B cell (primary cell): ENCODE measurements around a stretch of chr7.

- PRO-cap: no peak
- CAGE, long polyA plus RNA: no peak
These were observed 68.1 kb downstream of the DNAJB6 start for GRCh38 chr7:157404796-157405505.

DNA sequence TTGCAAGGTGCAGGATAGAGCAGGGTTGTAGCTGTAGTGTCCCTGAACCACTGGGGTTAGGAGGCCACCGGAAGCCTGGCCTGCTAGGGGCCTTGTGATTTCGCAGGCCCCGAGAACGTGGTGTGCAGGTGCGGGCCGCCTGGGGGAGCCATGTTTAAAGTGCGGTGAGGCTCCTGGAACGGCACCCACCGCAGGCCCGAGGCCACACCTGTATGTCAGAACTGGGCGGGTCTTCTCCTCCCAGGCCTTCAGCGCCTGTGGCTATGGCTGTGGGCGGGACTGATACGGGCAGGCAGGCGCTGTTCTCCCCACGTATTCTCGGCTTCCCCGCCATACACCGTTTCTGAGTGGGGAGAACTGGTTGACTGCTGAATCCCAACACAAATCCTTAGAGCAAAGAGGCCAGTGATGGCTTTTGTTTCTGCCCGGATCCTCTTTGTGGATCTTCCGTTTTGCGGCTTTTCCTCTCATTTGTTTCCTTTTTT, 74.8 kb downstream of the DNAJB6 start:
- PRO-cap: no peak
- CAGE, long polyA plus RNA: no peak

GRCh38 chr7:157502616-157503370, 166.0 kb downstream of the DNAJB6 start:
- PRO-cap: no peak
- CAGE, long polyA plus RNA: no peak

GRCh38 chr7:157824285-157824646, 487.5 kb downstream of the DNAJB6 start:
- PRO-cap: no peak
- CAGE, long polyA plus RNA: no peak

DNA sequence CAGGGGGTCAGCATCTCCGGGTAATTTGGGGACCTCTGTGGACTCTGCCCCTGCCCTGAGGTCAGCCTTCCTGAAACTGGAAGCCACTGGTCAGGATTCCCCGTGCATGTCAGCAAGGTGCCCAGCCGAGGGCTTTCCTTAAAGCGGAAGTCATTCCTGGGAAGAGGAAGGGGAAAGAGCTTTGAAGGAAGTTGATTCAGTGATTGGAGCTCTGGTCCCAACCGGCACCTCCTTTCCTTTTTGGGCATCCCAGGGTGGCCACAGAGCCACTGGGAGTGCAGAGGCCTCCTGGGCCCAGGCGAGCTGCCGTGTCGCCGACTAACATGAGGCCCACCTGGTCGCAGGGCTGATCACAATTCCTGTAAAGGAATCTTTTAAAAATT, 569.2 kb downstream of the DNAJB6 start:
- PRO-cap: no peak
- CAGE, long polyA plus RNA: no peak

- PRO-cap: no peak
- CAGE, long polyA plus RNA: no peak
These were observed 621.1 kb downstream of the PTPRN2 start for GRCh38 chr7:157966247-157967152.

GRCh38 chr7:158055531-158056526, 531.8 kb downstream of the PTPRN2 start:
- PRO-cap: no peak
- CAGE, long polyA plus RNA: no peak

DNA sequence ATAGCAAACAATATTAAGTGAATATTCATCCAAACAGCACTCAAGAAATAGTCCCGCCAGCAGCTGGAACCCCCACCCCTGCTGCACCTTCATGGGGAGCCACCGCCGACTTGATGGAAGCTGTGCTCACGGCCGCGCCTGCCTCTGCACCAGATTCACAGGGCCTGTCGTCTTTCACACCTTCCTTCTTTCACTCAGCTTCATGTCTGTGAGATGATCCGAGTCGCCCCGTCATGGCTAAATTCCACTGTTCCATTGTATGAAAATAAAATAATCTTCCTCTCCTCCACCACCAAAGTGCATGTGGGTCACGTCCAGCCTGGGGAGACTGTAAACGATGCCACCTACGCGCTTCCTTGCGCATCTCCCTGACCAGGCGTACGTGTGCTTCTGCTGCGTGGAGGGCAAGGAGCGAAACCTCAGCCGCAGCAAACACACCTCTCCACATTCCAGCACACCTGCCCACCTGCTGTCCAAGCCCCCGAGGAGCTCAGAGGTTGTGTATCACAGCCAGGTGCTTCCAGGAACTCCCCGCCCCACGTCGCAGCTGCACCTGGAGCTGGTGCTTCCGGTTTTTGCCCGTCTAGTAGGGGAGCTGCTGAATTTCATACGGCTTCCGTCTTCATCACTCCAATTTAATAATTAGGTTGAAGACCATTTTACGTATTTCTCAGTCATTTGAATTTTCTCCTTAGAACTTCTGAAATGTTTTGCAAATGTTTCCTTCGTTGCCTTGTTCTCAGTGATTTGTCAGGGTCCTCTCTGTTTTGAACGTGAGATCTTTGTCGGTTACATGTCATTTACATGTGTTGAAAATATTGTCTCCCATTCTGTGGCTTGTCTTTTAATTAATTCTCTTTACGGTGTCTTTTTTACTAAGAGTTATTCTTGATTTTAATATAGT, 136.9 kb downstream of the PTPRN2 start:
- PRO-cap: no peak
- CAGE, long polyA plus RNA: no peak

- PRO-cap: no peak
- CAGE, long polyA plus RNA: no peak
These were observed 102.8 kb downstream of the PTPRN2 start for GRCh38 chr7:158484625-158485396.

- PRO-cap: no peak
- CAGE, long polyA plus RNA: no peak
These were observed 1.0 kb downstream of the PTPRN2 start for GRCh38 chr7:158586558-158587001.

- PRO-cap: no peak
- CAGE, long polyA plus RNA: no peak
These were observed 59.9 kb upstream of the NCAPG2 start for GRCh38 chr7:158764428-158764891.

GRCh38 chr7:158827909-158828553, 1.3 kb downstream of the ESYT2 start:
- PRO-cap: bidirectional peak, plus-strand start at chr7:158828270, minus-strand start at chr7:158828038
- CAGE, long polyA plus RNA: no peak

GRCh38 chr7:158974032-158974601, 117.8 kb downstream of the DYNC2I1 start:
- PRO-cap: no peak
- CAGE, long polyA plus RNA: no peak

DNA sequence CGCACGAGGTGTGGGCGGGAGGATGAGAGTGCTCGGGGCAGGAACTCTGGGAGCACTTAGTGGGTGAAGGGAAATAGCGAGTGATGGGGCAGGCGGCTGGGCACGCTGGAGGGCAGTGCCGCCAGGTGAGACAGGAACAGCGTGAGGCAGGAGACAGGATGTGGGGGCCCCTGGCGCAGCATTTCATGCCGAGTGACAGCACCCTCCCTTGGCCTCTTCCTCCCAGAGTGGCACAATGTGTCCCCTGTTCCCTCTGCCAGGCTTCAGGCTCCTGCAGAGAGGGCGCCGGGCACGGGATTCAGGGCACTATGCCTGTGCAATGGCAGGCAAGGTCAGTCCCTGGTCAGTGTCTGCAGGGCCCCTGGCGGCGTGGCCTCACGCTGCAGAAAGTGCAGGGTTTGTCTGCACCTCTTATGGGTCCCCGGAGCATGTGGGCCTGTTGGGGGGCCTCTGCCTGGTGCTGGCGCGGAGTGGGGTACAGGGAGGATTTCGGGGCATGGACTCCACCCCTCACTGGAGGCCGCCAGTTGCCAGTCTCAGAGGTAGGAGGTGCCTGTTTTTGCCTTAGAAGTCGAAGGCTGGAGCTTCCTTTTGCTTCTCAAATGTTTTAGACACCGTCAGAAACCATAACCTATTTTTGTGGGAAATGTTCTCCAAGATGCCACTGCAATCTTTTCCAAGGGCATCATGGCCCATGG, 60.3 kb downstream of the VIPR2 start:
- PRO-cap: no peak
- CAGE, long polyA plus RNA: no peak